Measurements from ENCODE around the genes RNF175, FGB and FGA.

DNA sequence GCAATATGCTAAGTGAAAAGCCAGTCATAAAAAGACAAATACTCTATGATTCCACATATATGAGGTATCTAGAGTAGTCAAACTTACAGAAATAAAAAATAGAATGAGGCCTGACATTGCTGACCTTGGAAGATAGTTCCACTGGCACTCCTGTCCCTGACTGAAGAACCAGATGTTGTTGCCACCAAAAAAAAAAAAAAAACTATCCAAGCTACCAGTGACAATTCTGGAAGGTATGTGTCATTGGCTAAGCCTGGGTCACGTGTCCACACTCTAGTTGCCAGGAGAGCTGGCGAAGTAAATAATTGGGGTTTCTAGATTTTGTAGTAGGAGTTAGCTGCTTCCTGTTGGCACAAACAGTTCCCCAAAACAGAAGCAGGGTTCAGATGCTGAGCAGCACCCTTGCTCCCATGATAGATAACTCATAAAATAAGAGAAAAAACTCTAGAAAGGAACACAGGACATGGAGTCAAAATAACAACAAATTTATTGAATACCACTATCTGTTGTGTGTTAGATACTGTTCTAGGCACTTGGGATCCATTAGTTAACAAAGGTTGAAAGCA is 20.5 kb downstream of the MND1 start:
- PRO-cap, 7 experiments = peak in 1 of 7 experiments; most common plus-strand start position 359 of the sequence (in 1); most common minus-strand start position 162 of the sequence (in 1)

DNA sequence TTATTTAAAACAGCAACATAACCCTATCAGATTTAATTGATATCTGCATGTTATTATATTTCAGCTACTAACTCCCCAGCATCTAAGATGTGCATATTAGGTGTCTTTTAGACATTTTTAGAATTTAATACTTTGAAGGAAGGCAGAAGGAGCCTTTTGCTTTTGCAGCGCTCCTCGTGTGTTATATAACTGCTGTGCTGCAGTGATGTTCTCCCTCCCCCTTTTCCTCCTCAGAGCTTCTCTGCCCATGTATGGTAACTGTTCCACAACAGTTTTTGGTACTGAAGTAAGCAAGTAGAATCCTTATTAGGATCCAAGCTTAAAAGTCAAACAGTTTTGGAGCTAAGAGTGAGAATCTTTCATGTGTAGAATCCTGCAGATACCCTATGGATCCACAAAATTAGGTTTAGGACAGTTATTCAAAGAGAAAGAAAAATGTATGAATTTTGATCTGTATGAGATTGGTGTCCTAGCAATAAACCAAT is 37.0 kb upstream of the TMEM131L start:
- PRO-cap, 7 experiments = no peak in any of the 7 experiments

- PRO-cap, 7 experiments = peak in 6 of 7 experiments; most common plus-strand start chr4:153468193 (in 5); most common minus-strand start chr4:153467792 (in 1)
These were observed 1.6 kb downstream of the TMEM131L start for GRCh38 chr4:153467689-153468245.

DNA sequence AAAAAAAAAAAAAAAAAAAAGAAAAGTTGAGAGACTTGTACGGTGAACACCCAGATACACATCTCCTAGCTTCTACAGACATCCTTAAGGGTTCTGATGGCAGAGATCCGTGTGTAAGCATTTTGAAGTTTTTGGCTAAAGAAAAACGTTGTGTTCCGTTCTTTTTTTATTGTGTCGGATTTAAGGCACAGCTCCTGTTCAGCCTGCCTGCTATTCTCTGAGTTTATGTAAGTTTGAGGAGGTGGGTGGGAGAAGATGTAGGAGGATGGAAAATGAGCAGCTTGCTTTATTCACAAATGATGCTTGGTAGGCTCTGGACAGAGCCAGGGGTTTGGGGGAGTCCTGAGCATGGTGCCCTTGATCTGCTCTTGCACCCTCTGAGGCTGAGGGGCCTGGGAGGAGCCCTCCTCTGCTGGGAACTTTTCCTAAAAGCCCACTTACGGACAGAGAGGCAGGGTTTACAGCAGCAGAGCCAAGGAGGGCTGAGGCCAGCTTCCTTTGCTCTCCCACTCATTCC is 31.8 kb downstream of the TMEM131L start:
- PRO-cap, 7 experiments = no peak in any of the 7 experiments

DNA sequence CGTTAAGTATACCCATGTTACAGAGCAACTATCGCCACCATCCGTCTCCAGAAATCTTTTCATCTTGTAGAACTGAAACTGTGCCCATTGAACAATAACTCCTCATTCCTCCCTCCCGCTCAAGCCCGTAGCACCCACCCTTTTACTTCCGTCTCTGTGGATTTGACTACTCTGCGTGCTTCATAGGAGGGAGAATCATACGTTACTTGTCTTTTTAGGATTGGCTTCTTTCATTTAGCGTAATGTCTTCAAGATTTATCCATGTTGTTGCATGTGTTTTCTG is 55.4 kb downstream of the TMEM131L start:
- PRO-cap, 7 experiments = peak in 1 of 7 experiments; most common plus-strand start position 105 of the sequence (in 1); most common minus-strand start position 66 of the sequence (in 1)

GRCh38 chr4:153521889-153522718 is 55.9 kb downstream of the TMEM131L start:
- PRO-cap, 7 experiments = peak in 2 of 7 experiments; most common plus-strand start chr4:153522365 (in 1); most common minus-strand start chr4:153522188 (in 1)

DNA sequence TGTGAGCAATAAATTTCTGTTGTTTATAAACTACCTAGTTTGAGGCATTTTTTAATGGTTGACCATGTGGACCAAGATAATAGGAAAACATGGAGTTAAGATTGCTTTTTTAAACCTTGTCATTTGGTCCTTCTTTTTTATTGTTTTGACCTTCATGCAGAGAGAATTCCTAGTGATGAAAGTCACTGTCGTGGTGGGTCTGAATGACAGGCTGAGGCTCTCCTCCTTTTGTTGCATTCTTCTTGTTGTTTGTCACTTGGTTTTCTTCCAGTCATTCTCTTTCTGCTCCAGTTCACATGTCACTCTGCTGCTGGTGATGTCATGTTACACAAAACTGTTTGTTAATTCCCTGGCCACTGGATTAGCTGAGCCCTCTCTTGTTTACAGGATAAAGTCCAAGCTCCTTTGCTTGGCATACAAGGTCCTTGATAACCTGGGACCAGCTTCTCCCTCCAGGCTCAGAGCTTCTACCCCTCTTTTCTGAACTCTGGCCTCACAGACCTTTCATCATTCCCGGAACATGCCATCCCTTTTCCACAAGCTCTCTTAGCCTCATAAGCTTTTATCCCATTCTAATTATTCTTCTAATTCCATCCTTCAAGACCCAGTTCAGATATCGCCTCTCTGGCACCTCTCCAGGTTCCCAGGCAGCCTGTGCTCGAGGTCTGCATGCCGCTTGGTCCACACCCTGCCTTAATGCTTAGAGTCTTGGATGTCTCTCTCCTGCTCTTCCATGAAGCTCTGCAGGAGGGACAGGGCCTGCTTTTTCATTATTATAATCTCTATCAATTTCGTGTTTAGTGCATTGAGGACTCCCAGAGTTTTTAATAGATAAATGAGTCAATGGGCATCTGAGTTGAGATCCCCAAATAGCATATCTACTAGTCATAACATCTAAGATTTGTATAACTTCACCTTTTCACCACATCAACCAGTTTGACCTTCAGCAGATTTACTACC is 98.6 kb downstream of the TMEM131L start:
- PRO-cap, 7 experiments = no peak in any of the 7 experiments

DNA sequence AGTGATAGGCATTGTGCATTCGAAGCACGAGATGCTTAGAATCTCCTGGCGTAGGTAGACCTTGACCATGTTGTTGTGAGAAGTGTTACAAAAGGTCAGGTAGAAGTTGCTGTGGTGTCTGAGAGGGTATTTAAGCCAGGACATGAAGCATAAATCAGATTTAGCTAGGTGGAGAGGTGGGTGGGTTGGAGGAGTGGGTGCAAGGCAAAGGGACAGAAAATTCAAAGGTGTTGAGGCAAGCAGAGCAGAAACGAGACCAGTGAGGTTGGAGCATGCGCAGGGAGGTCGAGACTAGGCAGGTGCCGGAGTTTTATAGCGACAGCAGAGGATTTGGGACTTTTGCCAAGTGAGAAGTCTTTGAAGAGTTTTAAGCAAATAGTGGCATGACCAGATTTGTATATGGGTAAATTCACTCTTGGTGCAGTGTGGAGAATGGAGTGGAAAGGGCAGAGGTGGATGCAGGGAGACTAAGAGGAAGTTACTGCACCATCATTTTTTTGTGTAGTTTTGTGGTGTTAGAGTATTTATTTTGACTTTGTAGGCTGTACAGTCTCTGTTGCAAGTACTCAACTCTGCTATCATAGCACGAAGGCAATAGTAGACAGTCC is 107.0 kb upstream of the TLR2 start:
- PRO-cap, 7 experiments = no peak in any of the 7 experiments

DNA sequence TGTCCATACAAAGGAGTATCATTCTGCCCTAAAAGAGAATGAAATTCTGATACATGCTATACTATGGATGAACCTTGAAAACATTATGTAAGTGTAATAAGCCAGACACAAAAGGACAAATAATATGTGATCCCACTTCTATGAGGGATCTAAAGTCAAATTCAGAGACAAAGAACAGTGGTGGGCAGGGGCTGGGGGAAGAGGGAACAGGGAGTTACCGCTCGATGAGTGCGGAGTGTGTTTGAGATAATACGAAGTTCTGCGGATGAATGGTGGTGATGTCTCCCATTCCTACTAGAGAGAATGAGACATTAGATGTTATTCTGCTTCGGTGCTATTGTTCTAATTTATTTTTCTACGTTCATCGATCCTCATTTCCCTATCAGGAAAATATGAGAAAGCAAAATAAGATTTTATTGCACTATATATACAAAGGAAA is 46.0 kb upstream of the TLR2 start:
- PRO-cap, 7 experiments = peak in 2 of 7 experiments; most common plus-strand start position 250 of the sequence (in 1)

DNA sequence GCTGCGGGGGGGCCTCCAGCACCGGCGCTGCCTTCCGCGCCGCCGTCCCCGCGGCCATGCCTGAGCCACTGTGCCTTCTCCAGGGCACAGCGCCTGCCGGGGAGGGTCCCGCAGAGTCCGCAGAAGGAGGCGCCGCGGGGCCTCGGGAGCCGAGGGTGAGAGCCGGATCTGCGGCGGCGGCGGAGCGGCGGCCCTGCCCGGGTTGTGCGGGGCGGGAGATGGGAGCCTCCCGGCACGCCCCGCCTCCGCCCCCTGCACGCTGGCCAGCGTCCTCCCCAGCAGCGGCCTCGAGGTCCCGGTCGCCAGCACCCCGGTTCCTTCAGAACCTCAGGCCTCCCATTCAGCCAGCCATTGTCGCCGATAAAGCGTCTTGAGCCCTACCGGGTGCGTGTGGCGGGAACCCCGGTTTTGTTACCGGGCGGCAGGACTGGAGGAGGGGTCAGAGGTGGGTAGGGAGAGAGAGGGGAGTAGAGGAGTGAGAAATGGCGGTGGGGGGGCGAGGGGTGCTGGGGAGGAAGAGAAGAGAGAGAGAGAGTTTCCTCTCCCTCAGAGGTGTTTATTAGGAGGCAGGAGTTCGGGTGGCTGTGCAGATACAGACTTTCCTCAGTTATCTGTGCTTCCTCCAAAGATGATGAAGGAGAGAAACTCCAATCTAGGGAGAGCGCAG is at the start of gene RNF175:
RNF175 (minus strand) TSS at position 220 of the 667 bp plus-strand sequence.
- PRO-cap, 7 experiments = no peak in any of the 7 experiments

DNA sequence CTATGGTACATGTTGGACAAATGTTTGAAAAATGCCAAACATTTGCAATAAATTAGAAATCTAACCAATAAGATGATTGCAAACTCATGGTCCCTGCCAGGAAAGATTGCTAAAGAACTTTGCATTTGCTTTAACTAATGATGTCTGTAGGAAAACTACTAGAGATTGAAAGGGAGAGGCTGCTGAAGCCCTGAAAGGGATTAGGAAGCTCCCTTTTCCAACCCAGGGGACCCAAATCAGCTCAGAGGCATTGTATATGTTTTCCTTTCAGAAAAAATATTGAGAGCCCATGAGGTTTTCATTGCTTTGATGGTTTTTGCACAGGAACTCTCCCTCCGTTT is 1.7 kb downstream of the SFRP2 start:
- PRO-cap, 7 experiments = no peak in any of the 7 experiments

- PRO-cap, 7 experiments = no peak in any of the 7 experiments
These were observed 84.8 kb downstream of the DCHS2 start for GRCh38 chr4:154406916-154407115.

- PRO-cap, 7 experiments = no peak in any of the 7 experiments
These were observed at the start of gene FGB for GRCh38 chr4:154562423-154563282. Gene FGB, plus strand, starts transcription at chr4:154563011.

DNA sequence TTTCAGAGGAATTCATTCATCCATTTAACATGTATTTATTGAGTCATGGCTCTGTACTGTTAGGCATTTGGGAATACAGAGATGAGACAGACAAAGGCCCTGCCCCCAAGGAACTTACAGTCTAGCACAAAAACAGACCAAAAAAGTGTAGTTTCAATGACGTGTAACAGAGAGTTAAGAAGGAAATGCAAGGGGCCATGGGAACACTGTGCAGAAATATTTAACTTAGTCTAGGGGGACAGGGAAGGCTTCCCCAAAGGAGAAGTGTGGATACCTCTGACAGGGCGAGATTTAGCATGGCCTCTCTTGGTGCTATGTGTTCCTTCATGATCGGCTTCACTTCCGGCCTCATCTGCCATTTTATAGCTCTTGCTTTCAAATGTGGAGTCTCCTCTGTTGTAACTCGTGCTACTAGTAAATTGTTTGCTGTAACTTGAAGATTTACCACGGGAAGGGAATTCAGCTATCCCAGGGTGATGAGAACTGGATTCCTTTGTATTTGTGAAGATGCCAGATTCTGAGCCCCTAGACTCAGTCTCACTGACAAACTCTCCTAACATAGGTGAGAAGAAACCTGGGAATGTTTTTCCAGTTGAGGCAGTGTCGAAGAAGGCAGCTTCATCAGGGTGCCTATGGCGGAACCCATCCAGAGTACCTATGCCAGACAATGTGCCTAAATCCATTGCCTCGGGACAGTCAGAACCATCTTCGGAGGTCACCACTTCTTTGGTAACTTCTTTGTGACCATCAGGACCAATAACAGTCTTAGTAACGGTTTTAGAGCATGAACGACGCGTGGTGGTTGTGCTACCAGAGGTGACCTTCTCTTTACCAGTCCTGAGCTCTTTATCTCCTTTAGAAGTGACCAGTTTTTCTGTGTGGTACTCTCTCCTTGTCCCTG is 5.0 kb downstream of the FGA start:
- PRO-cap, 7 experiments = no peak in any of the 7 experiments

DNA sequence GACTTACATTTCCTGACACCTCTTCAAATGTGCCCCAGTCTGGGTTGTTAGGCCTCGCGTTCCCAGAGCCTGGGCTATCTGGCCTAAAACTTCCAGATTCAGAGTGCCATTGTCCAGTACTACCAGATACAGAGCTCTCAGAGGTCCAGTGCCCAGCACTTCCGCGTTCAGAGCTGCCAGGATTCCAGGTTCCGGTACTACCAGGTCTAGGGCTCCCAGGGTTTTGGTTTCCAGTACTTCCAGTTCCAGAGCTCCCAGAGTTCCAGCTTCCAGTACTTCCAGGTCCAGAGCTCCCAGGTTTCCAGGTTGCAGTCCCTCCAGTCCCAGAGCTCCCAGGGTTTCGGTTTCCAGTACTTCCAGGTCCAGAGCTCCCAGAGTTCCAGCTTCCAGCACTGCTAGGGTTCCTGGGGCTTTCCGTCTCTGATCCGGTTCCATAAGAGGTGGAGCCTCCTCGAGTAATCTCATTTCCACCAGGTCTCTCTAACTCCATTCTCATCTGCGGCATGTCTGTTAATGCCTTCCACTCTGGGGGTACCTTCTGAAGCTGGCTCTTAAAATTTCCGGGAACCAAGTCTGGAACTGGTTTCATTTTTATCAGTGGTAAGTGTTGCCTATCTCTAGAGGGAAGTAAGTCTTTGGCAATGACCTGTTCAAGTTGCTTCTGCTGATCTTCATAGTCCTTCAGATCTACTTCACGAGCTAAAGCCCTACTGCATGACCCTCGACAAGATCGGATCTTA is 4.2 kb downstream of the FGA start:
- PRO-cap, 7 experiments = no peak in any of the 7 experiments

GRCh38 chr4:154590312-154591084 is at the start of gene FGA:
Gene FGA, minus strand, starts transcription at chr4:154590742.
- PRO-cap, 7 experiments = no peak in any of the 7 experiments

- PRO-cap, 7 experiments = no peak in any of the 7 experiments
These were observed 46.1 kb upstream of the FGG start for GRCh38 chr4:154658618-154658820.

GRCh38 chr4:154780848-154781186 is 255 bp upstream of the RBM46 start:
- PRO-cap, 7 experiments = no peak in any of the 7 experiments

DNA sequence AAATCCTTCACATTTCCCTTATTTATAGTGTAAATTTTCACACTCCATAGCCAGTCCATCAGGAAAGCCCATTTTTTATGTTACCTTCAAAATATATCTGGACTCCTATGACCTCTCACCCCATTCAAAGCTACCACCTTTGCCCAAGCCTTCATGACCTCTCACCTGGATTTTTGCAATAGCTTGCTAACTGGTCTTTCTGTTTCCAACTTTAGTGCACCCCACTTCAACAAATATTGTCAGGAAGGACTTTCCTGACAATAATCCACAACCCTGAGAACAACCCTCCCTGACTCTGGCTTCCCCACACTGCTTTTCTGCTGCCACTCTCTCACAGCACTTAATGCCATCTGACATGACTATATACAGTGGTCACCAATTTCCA is 33.4 kb downstream of the ASIC5 start:
- PRO-cap, 7 experiments = no peak in any of the 7 experiments

DNA sequence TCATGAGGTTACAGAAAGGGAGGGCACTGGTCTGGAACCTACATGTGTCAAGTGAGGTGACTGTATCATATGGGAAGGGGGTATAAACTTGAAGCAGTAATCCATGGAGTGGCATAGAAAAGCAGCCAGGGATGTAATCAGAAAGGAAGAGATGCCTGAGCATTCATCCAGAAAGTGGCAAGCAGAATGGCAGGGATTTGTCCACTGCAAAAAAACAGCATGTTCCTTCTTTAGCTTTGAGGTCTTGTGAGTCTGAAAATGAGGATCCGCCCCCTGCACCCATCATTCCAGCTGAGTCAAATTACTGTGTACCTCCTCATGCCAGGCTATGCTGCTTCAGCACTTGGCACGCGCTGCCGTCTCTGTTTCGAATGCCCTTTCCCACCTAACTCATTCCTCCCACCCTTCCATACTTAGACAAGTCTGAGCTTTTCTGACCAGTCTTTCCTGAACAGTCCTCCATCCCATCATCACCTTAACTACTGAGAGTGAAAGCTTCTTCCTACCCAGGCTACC is 81.5 kb downstream of the PDGFC start:
- PRO-cap, 7 experiments = no peak in any of the 7 experiments